ENCODE results near the gene CEP43.

DNA sequence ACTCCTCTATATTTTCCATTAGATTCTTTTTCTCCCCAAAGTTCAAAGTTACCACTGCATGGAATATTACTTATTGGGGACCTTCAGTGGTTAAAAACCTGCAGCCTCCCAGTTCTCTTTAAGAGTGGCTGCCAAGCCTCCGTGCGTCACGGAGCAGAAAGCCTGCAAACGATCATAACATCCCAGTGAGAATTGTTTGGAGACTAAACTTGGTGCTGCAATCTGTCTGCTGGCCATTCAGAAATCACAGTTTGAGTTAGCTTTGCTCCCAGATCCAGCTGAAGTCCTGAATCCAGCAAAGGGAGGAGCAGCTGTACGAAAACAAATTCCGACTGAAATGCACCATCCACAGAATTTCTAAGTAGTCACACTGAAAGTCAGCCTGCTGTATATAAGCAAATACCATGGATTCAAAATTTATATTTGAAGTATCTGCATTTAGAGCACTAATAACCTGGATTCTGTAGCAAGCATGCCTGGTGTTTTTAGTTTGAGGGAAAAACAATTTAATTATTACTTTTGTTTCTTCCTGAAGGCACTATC lies 213.6 kb upstream of the PDE10A start:
- RRBS = no CpG with 5 or more reads among the region's 6 CpGs

GRCh38 chr6:165987586-165988731 lies 179.7 kb downstream of the TBXT start:
- RRBS = 4% methylated on average over 19 of the region's 75 CpGs

GRCh38 chr6:166056494-166057210 lies 111.0 kb downstream of the TBXT start:
- RRBS = no CpG with 5 or more reads among the region's 5 CpGs

DNA sequence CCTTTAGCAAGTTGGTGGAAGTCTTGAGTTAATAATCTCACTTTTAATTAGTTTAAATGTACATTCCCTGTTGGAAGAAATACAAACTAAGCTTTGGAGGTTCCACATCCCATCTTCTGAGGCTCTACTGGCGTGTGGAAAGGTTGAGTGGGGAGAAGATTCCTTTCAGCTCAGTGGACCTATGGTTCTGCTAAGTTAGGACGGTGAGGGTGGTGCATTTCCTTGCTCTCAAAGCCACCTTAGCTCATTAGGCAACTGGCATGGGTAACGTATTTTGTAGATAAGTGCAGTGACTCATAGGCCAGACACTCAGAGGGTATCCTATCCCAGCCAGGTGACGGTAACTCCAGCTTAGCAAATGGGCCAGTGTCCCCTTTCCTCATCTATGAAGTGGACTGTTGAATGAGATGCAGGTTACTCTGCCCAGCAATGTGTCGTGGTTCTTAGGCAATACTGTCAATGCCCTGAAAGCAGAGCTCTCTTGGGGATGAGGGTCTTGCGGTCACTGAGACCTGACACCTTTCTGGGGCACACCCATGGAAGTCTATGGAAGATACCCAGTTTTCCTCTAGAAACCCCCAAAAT lies 3.7 kb downstream of the RPS6KA2 start:
- RRBS = no CpG with 5 or more reads among the region's 6 CpGs

DNA sequence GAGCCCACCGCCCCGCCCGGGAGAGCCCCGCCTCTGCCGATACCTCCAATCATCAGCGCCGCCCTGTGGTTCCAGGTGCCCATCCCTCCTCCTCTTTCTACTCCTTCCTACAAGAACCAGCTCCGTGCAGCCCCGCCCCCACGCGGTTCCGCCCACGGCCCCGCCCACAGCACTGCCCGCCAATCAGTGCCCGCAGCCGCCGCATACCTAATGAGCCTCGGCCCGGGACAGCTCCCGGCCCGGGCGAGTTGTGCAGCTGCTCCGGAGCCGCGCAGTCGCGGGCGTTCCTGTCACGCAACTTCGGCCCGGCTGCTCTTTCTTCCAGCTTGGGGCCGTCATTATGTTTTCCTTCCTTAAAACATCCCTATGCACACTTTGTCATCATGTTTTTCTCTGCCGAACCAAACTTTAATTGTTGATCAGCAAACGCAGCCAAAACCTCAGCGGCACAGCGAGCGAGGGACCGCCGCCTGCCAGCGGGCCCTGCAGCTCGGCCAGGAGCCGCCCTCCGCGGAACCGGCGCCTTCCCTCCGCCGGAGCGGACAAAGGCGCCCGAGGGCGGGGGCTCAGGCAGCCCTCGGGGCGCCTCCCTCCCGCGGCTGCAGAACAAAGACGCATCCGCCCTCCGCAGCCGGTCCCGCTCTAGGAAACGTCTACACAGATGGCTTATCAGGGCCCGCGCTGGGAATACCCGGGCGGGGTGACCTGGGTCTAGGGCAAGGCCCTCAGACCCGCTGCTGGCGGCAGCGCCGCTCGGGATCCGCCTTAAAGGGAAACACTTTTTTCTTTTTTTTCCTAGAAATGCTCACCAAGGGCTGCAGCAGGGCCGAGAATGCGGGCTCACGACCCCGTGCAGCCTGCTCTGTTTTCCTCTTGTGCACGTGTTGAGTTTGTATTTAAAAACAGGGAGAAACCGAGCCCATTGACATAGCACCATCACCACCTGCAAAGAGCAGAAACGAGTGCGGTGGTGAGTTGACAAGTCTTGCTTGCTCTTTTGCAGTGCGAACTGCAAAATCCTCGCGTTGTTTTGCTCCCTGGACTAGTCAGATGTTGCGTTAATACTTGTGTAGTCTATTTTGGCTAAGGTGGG lies 724 bp upstream of the RPS6KA2 start:
- RRBS = 3% methylated on average over 23 of the region's 85 CpGs

DNA sequence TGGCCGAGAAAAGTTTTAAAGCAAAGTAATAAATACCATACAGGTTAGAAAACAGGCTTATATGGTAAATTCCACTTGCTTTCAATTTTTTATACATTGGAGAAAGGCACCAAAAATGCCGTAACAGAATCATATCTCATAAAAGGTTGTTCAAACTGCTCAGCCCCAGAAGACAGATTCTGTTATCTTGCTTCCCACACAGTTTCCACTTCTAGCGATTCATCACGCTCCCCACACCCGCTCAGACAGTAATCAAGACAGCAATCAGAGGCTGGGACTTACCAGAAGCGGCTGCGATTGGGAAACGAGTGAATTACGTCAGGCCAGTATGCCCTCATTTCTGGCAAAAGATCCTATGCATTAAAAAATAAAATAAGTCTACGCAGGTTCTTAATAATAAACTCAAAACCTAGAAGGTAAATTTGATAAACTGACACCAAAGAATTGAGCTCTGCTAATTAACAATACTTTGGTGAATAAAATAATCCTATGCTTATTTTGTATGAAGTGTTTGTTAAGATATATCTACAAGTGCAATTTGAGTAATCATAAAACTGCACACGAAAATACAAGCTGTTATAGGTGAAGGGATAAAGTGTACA lies 13.5 kb downstream of the RNASET2 start:
- RRBS = no CpG with 5 or more reads among the region's 11 CpGs

DNA sequence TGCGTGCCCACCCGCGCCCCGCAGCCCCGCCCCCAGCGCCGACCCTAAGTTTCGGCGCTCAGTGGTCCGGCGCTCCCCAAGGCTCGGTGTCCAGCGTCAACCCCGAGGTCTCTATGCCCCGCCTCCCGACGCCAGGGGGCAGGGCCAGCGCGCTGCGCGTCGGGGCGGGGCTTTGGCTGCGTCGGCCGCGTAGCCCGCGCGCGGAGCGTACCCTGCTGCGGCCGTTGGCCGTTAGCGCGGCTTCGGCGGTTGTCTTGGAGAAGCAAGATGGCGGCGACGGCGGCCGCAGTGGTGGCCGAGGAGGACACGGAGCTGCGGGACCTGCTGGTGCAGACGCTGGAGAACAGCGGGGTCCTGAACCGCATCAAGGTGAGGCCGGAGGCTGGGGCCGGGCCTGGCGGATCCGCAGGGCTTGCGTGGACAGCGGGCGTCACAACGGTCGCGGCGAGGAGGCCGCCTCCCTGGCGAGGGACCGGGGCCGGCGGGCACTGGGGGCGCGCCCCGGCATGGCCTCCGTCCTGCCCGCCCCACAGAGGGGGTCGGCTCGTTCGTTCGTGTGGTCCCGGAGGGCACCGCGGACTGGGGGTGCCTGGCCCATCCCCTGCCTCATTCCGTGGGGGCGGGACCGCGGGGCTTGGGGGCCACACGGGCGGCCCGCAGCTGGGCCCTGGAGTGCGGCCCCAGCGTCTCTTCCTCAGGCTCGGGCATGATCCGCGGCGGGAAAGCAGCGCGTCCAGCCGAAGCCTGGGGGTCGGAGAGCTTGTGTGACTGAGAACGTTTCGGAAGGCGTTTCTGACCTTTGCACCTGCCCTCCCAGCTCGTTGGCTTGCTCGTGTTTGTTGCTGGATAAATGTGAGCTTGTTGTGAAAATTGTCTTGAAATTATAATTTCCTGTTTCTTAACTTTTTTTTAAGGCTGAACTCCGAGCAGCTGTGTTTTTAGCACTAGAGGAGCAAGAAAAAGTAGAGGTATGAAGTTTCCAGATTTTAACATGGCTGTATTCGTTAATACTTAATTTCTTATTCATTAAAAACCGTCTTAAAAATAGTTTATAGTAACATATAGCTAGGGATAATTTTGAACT lies at the start of gene CEP43:
Gene CEP43 (plus strand): TSS at position 252 of the 1,084 bp plus-strand sequence.
- RRBS = 3% methylated on average over 24 of the region's 103 CpGs

DNA sequence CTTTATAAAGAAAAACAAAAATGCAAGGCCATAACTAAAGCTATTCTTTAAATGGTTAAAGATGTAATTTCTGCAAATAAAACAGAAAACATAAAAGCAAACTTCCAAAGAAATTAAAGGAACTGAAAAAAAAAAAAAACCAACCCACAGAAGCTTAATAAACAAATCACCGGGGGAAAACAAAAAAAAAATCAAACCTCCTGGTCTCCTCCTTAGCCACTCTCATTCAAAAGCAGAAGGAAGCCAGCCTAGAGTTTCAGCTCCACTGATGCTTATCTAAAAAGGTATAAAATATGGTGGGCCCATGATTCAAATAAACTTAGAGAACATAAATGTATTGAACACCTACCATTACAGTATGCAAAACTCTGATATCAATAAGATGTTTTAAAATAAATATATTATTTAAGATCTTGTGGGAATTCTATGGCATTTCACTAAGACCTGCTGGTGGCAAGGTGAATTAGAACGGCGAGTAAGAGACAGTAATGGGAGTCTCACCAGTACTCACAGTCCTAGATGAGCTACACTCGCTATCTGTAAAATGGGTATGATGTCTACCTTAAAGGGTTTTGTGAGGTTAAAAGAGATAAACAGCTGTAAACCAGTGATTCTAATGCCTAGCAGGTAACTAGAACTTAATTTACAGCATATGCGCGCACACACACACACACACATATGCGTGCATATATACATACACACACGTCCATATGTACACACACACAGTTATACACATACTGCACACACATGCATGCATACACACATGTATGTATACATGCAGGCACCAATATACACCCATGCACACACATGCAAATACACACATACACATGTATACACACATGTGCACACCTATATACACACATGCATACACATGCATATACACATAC lies 1.5 kb downstream of the CCR6 start:
- RRBS = no CpG with 5 or more reads among the region's 8 CpGs

- RRBS = 91% methylated on average over 6 of the region's 27 CpGs
Observed at GRCh38 chr6:167152889-167154231, 4.4 kb downstream of the GPR31 start.

- RRBS = no CpG with 5 or more reads among the region's 3 CpGs
Observed at GRCh38 chr6:167223876-167224416, 66.2 kb upstream of the GPR31 start.

- RRBS = no CpG with 5 or more reads among the region's 3 CpGs
Observed at GRCh38 chr6:167291630-167291926, 463 bp downstream of the UNC93A start.

GRCh38 chr6:167450672-167451241 lies 125.9 kb downstream of the TTLL2 start:
- RRBS = no CpG with 5 or more reads among the region's 4 CpGs

DNA sequence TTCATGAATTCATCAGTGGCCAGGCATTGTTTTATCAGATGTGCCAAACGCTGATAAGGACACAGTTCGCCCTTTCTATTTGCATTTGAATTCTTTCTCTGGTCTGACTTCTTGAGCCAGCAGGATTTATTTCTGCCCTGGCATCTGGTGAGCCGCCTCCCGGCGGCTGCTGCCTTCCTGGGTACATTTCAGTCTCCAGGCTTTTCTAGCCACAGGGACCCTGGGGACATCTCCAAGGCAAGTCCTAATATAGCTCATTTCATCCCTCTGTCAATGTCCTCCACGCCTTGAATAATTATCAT lies 170.9 kb downstream of the TTLL2 start:
- RRBS = no CpG with 5 or more reads among the region's 6 CpGs

GRCh38 chr6:167574380-167575492 lies 249.8 kb downstream of the TTLL2 start:
- RRBS = no CpG with 5 or more reads among the region's 43 CpGs

DNA sequence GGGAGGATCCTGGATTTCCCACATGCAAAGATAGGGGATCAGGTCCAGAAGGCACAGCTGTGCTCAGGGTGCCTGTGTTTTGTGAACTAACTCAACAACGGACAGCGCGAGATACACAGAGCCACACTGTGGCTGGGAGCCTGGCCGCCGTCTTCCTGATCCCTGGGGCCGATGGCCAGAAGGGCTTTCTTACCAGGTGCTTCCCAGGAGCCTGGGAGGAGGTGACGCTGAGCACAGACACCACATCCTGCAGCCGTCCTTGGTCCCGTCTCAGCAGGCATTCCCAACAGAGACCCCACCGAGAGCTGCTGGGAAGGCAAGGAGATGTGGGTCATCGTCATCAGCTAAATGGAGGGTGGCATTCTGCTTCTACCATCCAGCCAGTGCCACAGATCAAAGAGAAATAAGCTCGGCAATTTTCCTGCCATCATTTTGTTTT lies 144.6 kb upstream of the AFDN start:
- RRBS = no CpG with 5 or more reads among the region's 12 CpGs

DNA sequence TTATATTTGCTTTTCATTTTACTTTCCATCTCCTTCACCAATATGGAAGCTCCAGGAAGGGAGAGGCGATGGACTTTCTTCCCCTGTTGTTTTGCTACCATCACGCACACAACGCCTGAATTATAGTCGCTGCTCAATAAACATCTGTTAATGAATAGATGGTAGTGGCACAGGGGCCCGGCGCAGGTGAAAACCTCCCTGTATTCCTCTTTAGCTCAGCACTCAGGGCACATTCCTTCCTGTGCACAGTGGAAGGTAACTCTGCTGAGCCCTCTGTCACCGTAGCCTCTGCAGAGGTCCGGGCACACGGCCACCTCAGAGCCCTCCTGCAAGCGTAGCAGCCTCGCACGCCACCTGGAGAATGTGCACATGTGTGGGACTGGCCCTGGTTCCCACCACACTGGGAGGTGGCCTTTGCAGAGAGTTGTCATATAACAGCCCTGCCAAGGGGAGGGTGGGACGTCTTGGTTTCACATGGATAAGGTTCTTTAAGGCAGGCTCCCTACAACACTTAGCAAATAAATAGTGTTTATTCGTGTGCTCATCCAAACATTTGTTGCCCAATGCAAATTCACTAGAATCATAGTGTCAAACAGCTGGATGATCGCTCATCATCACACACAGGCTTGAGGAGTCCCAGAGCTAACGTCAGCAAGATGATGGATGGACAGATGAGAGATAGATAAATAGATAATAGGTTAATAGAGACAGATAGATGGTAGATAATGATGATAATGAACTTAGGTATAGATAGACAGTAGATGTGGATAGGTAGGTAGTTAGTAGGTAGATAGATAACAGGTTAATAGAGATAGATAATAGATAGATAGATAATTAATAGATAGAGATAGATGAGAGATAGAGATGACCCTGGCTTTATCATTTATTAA lies 32.3 kb upstream of the AFDN start:
- RRBS = no CpG with 5 or more reads among the region's 16 CpGs

DNA sequence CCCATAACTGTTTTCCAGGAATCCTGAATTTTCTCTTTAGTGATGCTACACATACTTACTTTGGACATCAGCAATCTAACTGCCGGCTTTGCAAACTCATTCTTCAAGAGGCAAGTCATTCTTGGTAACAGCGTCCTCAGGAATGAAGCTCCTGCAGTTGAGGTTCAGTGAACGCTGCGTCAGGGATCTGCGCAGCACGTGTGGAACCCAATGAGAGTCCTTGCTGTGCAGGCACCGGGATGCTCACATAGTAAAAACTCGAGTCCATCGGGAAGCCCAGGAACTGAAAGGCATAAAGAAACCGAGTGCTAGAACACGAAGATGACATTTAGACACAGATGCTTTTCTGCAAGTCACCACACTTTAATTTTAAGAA lies 2.2 kb upstream of the AFDN start:
- RRBS = 80% methylated on average over 1 of the region's 11 CpGs

- RRBS = no CpG with 5 or more reads among the region's 4 CpGs
Observed at GRCh38 chr6:167849726-167850487, 23.2 kb downstream of the AFDN start.

DNA sequence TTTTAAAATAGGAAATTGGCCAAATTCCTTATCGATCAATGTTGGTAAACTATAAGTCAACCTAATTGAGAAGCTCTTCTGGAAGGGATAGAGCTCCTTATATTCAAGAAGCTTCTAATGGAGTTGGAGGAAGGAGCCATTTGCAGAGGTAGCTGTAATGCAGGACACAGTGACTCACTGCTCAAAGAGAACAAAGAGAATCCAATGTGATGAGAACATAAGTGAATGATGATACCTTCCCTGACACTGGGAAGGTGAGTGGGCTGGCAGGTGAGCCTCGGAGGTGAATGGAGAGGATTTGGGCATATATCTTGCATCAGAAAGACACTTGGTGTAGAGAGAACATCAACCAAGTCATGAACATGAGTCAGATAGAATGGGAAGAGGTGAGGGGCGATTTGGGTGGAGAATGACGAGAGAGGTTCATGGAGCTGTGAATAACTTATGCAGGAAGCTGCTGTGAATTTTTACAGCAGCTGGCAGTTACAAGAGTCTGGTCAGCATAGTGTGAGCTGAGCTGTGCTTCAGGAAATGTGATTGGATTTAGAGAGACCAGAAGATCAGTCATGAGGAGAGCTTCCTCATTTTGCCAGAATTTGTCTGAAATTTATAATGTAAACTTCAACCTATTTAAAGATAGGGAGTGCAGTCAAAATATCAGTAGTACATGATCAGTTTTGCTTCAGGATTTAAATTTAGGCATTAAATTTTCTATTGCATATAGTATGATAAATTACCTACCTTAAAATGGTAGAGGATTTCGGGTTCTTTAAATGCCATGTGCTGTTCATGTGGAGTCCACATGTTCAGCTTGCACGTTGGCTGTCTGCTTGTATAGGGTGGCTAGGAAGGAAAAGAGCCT lies 59.4 kb upstream of the KIF25 start:
- RRBS = no CpG with 5 or more reads among the region's 6 CpGs

DNA sequence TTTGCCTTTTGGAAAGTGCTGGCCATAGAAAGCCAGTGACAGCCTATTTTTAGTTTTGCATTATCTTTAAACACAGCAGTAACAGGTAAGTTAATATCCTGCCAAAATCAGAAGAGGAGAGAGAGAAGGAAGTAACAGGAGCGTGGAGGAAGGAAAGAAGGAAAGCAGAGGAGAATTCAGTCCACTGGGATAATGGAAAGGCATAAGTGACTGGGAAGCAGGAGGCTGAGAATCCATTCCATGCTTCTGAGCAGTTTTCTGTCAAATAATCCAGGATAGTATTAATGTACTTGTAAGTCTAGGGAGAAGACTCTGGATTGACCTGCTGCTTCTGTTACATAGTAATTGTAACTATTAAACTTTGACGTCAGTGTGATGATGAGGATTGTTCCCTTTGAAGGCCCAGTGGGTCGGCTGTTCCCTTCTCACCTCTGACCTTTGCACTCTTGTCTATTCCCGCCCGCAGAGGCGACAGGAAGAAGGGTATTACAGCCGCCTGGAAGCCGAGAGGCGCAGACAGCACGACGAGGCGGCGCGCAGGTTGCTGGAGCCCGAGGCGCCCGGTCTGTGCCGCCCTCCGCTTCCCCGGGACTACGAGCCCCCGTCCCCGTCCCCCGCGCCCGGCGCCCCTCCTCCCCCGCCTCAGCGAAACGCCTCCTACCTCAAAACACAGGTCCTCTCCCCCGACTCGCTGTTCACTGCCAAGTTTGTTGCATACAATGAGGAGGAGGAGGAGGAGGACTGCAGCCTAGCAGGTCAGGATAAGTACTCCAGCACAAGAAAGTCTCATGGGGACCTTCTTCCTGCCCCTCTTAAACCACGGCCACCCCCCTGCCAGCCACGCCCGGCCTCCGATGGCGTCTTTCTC lies 31.9 kb upstream of the KIF25 start:
- RRBS = 82% methylated on average over 7 of the region's 37 CpGs